Sciatic nerve (tissue), 1 donor: ENCODE measurements around the gene SPATC1L.

GRCh38 chr21:45411318-45412048 lies 6.5 kb downstream of the COL18A1 start:
- PRO-cap, result no peak

- PRO-cap, result no peak
Observed at GRCh38 chr21:45511976-45512955, 30.0 kb downstream of the SLC19A1 start.

GRCh38 chr21:45556038-45556558 lies 13.9 kb upstream of the SLC19A1 start:
- PRO-cap, result bidirectional peak, plus-strand start at chr21:45556283, minus-strand start at chr21:45556139

DNA sequence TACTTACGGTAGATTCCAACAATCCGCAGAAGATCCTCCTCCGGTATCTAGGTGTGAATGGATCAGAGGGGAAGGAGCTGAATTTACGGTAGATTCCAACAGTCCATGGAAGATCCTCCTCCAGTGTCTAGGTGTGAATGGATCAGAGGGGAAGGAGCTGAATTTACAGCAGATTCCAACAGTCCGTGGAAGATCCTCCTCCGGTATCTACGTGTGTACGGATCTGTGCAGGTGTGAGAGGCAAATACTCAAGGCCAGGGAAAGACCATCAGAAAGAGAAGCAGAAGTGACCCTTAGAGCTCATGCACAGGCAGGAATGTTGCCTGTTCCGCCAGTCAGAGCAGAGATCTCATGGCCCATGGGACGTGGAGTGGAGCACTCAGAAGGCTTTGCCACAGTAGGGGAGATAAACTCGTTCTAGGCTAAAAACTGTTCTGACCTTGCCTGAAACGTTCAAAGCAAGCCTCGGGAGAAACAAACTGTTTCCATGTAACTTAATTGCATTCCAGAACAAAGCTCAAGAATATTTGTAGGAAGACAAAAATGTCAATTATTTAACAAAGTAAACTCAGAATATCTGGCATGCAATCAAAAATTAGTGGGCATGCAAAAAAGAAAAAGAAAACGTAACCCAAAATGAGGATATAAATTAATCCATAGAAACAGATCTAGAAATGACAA lies 20.6 kb upstream of the SLC19A1 start:
- PRO-cap, result unidirectional peak, minus-strand start at position 235 of the sequence

DNA sequence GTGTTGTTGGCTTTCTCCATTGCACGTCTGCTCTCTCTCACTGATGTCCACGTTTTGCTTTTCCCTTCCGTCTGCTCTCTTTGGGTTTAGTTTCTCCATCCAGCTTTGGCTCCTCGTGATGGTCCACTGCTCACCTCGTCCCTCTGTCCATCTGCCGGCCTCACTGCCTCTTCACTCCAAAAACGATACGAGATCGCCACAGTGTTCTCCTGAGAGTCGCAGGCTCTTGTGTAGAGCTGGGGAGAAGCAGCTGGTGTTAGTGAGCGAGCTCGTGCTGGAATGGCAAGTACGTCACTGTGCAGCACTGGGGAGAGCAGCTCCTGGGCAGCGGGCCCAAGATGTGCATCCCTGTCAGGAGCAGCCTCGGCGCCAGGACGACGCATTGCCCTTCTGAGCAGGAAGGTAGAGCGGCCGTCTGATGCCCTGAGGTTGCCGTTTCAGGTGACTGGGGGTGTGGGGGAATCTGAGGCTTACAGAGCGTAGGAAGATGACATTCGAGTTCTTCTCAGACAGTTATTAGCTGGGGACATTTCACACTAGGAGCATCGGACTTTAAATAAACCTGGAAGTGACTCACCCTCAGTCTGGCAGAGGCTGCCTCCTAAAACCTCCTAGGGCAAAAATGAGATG lies 31.4 kb upstream of the PCBP3 start:
- PRO-cap, result no peak

DNA sequence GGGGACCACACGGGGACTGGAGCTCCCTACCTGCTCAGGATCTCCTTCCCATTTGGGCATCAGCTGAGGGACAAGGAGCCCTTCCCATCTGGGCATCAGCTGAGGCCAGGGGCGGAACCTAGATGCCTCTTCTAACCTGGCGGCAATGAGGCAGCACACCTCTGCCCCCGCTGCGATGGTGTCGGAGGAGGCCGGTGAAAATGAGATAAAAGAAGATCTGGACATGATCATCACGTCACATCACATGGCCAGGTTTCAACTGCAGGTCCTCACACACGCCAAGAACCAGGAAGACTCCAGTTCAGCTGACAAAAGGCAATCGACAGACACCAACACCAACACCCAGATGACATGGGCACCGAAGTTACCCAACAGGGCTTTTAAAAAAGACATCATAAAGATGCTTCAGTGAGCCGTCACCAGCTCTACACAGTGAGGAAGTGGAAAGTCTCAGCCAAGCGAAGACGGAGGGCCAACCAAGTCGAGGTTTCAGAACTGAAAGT lies 154.4 kb upstream of the COL6A1 start:
- PRO-cap, result no peak

DNA sequence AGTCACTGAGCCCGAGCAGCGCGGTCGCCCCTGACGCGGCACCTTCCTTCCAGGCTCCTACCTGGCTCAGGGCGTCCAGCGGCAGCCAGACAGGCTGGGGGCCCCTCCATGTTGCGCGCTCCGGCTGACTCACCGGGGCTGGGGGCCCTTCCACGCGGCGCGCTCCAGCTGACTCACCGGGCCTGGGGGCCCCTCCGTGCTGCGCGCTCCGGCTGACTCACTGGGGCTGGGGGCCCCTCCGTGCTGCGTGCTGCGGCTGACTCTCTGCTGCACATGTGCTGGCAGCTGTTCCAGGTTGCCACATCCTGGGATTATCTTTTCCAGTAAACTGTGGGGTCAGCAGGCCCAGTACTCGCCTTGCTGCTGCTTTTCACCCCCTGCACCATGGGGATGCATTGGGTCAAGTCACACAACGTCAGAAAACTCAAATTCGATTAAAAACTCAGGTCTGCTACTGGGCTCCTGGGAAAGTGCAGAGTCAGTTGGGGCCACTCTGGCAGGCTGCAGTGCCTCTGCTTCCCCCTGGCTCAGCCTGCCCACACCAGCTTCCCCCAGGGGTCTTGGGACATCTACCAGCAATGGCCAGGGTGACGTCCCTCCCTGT lies 106.4 kb upstream of the COL6A1 start:
- PRO-cap, result no peak

DNA sequence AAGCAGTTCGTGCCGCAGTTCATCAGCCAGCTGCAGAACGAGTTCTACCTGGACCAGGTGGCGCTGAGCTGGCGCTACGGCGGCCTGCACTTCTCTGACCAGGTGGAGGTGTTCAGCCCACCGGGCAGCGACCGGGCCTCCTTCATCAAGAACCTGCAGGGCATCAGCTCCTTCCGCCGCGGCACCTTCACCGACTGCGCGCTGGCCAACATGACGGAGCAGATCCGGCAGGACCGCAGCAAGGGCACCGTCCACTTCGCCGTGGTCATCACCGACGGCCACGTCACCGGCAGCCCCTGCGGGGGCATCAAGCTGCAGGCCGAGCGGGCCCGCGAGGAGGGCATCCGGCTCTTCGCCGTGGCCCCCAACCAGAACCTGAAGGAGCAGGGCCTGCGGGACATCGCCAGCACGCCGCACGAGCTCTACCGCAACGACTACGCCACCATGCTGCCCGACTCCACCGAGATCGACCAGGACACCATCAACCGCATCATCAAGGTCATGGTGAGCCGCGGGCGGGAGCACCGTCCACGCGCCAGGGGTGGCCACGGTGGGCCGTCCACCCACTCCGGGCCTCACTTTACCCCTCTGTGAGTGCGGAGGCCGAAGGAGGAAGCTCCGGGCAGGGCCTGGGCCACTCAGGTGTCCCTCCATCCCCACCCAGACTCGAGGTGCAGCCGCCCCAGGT lies 14.3 kb downstream of the COL6A2 start:
- PRO-cap, result no peak

DNA sequence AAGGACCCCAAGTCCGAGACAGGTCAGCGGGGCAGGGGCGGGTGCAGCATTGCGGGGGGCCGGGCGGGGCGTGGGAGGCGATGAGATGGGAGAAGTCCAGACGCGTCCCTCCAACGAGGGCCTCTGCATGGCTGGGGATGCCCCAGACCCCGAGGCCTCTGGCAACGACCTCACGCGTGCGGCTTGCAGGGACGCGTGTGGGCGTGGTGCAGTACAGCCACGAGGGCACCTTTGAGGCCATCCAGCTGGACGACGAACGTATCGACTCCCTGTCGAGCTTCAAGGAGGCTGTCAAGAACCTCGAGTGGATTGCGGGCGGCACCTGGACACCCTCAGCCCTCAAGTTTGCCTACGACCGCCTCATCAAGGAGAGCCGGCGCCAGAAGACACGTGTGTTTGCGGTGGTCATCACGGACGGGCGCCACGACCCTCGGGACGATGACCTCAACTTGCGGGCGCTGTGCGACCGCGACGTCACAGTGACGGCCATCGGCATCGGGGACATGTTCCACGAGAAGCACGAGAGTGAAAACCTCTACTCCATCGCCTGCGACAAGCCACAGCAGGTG lies 27.8 kb downstream of the COL6A2 start:
- PRO-cap, result no peak

- PRO-cap, result no peak
Observed at GRCh38 chr21:46130197-46131219, 24.9 kb downstream of the FTCD start.

GRCh38 chr21:46183641-46184585 lies at the start of gene SPATC1L:
Gene SPATC1L, minus strand, starts transcription at chr21:46184459.
- PRO-cap, result bidirectional peak, plus-strand start at chr21:46184753, minus-strand start at chr21:46184478

- PRO-cap, result no peak
Observed at GRCh38 chr21:46375540-46376374, 51.8 kb downstream of the PCNT start.

- PRO-cap, result no peak
Observed at GRCh38 chr21:46540151-46540558, 64.7 kb downstream of the S100B start.